ENCODE data around the gene PARVB.

GRCh38 chr22:42887272-42887910 is 30.3 kb upstream of the ARFGAP3 start:
- RRBS, result no CpG with 5 or more reads among the region's 12 CpGs

GRCh38 chr22:42911748-42912177 is 54.7 kb upstream of the ARFGAP3 start:
- RRBS, result no CpG with 5 or more reads among the region's 5 CpGs

- RRBS, result no CpG with 5 or more reads among the region's 18 CpGs
Measured at GRCh38 chr22:43159670-43160394, 8.5 kb downstream of the TSPO start.

DNA sequence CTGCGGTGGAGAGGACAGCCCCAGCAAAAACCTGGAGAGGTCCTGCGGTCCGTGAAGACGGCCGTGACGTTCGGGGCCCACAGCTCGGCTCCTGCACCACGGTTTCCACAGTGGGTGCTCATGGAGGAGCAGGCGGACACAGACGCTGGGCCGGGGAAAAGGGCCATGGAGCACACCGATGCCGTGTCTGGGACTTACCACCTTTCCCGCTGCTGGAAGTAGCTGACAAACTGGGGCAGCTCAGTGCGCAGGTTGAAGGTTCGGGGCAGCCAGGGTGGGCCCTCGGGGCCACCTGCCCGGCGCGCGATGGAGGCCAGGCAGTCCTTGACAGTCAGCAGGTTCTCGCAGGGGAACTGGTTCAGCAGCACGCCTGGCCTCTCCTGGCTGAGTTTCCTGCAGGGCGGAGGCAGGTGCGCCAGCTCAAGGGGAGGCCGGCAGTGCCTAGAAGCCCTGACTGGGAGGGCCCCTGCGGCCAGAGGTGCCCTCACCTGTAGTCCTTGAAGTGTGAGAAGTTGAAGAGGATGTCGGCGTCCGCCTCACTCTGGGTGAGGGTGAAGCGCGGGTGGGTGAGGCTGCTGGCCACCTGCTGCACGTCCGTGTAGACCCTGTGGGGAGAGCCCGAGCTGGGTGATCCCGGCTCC is 12.8 kb downstream of the TTLL12 start:
- RRBS, result 100% methylated on average over 1 of the region's 37 CpGs

DNA sequence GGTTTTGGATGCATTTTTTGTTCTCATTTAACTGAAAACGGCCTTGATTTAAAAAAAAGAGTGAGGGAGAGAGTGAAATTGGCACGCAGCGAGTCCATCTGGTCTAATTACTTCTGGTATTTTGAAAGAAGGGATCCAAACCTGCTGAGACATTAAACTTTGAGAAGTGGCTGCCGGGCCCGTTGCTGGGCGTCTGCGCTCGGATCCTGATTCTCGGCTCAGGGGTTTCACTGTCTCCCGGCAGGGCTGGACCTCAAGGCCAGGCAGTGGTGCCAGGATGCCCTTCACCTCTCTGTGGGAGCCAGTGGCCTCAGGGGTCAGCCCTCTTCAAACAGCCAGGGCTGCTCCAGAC is 70.3 kb downstream of the MPPED1 start:
- RRBS, result 92% methylated on average over 7 of the region's 10 CpGs

DNA sequence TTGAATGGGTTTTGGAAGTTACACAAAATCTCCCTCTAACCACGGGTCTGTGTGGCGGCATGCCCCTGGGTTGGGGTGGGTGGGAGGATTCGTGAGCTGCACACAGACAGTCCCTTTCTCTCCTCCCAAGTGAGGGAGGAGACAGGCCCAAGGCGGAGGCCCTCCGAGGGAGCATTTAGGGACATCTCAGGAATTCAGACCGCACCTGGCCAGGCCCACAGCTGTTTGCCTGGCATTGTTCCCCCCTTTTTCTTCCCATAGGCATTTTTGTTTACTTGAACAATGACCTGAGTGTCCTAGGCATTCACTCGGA is 94.1 kb downstream of the MPPED1 start:
- RRBS, result no CpG with 5 or more reads among the region's 7 CpGs

DNA sequence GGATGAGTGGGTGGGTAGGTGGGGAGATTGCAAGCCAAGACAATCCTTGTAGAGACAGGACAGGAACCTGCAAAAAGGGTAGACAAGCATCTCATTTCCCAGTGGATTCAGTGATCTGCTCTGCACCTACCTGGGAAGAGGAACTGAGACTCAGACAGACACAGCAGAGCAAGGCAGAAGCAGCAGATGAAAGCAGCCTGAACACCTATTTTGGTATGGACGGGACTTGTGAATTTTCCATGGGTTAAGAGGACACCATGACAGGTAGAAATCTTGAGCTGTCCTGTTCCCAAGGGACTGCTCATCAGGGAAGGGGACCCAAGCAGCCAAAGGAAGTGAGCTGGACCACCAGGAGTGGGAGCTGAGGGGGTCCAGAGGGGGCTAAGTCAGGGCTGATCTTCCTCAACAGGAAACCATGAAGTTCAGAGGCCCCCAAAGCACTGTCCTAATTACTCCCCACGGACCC is 67.8 kb downstream of the EFCAB6 start:
- RRBS, result no CpG with 5 or more reads among the region's 2 CpGs

DNA sequence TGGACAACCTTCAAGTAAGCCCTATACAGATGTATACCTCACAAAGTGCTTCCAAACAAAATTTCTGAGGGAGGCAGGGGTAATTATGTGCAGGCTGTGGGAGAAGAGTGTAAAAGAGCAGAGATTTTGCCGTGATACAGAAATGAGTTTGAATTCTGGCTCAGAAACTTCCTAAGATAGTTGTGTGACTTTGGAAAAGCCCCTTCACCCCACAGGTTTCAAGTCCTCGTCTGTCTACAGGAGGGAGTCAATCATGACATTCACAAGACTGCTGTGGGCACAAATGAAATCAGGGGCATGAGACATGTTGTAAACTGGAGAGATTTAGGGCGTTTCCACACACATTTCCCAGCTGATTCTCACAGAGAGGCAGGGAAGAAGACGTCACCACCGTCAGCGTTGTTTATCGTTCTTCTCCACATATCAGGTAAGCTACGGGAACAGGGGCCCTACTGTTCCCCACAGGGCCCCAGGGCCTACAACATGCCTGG is 554 bp downstream of the EFCAB6 start:
- RRBS, result no CpG with 5 or more reads among the region's 8 CpGs

DNA sequence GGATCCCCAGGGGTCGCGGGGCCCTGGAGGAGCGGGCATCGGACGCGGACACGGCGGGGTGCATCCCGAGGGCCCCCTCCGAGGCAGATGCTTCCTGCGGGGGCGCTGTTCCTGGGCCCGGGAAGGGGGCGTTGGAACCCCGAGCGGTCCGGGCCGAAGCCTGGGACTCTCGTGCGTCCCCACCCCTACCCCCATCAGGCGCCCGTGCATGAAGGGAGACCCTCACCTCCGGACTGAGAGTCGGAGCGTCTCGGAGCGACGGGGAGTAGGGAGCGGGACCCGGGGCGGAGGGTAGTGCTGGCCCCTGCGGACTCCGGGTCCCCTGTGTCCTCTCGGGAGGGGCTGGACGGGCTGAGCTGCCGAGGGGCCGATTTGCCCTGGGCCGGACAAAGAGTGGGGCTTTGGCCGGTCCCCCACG is 568 bp downstream of the PNPLA3 start:
- RRBS, result 76% methylated on average over 20 of the region's 40 CpGs

- RRBS, result 1% methylated on average over 59 of the region's 130 CpGs
Measured at GRCh38 chr22:44023831-44024947, at the start of gene PARVB. Gene PARVB, plus strand, starts transcription at chr22:44024302.

DNA sequence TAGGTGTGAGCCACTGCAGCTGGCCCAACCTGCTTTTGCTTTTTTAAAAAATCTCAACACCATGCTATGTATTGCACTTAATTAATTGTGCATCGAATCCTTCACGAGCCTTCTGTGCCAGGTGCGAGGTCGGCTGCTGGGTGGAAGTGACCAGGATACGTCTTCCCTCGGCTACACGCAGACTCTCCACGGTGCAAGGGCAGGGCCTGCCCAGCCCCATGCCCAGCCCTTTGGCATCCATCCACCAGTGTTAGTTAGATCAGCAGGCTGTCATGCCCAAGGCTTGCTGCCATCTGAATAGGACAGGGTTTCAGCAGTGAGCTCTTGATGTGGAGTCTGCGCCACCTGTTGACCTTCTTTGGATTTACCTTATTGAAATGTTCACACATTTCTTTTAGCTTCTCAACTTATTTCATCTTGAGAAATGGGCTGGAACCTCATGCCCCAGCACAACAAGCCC is 61.5 kb downstream of the PARVB start:
- RRBS, result no CpG with 5 or more reads among the region's 9 CpGs

DNA sequence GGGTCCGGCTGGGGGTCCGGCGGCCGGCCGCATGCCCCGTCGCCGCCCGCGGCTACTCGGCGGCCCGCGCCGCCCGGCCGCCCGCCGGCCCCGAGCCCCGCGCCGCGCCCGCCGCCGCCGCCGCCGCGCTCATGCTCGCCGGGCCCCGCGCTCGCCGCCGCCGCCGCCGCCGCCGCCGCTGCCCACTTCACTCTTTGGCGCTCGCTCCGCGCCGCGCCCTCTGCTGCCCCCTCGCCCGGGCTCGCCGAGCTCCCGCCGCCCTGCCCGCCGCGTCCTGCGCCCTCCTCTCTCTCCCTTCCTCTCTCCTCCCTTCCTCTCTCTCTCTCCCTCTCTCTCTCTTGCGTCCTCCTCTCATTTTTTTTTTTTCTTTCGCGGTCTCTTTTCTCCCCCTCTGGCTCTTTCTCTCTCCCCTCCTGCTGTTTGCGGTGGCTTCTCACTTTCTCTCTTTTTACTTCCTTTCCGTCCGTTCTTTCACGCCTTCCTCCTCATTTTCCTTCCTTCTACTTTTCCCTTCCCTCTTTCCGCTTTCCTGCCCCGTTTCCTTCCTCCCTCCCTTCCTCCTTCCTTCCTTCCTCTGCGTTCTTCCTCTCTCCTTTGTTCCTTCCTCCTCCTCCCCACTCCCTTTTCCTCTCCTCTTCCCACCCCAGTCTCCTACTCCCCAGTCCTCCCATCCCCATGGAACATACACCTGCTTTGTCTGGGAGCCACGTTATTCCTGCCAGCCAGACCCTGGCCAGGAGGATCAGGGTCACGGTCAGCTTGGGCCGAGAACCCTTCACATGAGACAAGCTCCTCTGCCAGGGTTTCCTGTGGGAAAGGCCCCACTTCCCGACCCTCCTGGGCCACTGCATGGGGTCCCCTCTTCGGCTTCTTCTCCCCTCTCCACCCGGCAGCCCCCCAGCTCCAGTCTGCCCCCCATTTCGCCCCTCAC is 19.3 kb upstream of the SHISAL1 start:
- RRBS, result no CpG with 5 or more reads among the region's 77 CpGs

DNA sequence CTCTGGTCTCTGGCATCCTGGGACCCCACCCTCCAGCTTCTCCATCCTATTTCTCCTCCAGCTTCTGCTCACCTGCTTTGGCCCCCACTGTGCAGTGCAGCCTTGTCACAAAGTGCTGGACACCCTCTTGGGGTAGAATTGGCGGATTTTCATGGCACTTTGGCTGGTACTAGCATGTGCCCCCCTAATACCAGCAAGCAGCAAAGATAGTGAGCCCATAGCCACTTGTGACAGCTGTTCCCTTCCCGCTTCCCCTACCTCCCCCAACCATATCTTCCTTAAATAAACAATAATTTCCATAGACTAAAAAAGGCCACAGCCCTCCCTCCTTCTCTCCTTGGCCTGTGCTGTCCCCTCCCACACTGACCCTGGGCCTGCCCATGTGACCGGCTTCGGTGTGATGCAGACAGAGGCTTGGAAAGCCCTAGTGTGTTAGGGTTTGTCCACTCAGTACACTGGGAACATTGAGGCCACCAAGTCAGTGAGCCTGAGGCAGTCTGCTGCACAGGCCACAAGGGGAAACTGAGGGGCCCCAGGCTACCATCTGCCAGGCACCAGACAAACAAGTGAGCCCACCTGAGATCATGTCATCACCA is 54.0 kb upstream of the SHISAL1 start:
- RRBS, result no CpG with 5 or more reads among the region's 4 CpGs

GRCh38 chr22:44493099-44493742 is 4.8 kb downstream of the RTL6 start:
- RRBS, result no CpG with 5 or more reads among the region's 6 CpGs

GRCh38 chr22:44493743-44494381 is 4.2 kb downstream of the RTL6 start:
- RRBS, result no CpG with 5 or more reads among the region's 6 CpGs

- RRBS, result no CpG with 5 or more reads among the region's 23 CpGs
Measured at GRCh38 chr22:44603640-44604398, 98.2 kb upstream of the PRR5 start.

DNA sequence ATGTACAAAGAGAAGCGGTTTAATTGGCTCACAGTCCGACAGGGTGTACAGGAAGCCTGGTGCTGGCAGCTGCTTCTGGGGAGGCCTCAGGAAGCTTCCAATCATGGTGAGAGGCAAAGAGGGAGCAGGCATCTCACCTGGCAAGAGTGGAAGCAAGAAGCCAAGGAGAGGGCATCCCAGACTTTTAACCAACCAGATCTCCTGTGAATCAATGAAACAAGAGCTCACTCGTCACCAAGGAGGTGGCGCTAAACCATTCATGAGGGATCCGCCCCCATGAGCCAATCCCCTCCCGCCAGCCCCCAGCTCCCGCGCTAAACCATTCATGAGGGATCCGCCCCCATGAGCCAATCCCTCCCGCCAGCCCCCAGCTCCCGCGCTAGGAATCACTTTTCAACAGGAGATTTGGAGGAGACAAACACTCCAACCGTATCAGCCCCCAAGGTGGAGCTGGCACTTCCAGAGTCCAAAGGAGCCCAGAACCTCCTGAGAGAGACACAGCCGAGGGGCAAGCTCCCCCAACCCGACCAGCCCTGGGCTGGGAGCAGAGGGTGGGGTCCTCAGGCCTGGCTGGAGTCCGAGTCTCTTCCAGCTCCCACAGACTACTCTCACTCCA is 41.0 kb upstream of the PRR5 start:
- RRBS, result no CpG with 5 or more reads among the region's 16 CpGs

DNA sequence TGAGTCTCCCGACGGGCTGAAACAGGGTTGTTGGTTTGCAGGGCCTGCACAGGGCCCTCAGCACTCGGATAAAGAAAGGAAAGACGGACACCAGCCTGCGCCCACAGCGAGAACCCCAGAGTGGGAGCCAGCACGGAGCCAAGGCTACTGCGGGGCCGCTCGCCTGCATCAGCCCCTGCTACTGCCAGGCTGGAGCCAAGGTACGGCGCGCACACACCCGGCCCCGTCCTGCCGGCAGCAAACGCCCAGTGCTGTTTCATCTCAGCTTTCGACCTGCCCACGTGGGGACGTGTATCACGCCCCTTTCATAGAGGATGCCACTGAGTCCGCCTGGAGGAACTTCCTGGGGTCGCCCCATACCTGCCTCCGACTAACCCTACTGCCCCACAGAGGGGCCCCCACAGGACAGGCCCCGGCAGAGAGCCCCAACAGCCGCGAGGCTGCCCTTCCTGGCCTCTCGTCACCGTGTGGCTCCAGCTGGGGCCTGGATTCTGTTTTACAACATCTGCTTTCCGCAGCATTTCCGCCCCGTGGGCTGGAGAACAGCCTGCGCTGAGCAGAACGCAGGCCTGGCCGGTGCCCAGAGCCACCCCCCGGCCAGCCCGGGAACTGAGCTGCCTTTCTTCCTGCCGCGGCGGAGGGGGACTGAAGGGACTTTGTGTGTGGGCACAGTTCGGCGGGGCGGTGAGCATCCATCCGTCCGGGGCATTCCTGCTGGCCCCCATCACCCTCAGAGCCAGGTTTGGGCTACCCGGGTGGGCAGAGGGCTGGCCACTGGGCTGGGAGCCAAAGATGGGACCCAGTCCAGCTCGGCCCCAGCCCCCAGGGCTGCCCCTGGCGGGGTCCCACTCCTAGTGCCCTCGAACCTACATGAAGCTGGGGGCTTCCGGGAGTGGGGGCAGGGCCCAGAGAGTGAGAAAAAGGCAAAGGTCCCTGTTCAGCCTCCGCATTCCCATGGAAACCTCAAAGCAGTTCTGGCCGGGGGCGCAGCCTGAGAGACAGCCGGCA is 22.8 kb upstream of the ARHGAP8 start:
- RRBS, result 95% methylated on average over 11 of the region's 54 CpGs

DNA sequence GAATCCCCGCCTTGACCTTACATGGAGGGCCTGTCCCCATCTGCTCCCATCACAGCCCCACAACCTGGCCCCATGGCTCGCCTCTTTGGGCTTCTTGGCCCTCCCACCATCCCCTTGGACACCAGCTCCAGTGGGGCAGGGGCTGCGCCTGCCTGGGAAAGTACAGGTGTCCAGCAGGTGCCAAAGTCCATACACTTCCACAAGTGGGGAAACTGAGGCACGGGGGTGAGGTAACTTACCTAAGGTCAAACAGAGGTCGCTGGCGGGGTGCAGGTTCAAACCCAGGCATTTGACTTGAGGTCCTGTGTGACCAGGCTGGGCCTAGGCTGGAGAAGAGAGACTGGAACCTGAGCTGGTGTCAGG is 16.1 kb upstream of the ARHGAP8 start:
- RRBS, result no CpG with 5 or more reads among the region's 6 CpGs

GRCh38 chr22:44838692-44839273 is 86.4 kb downstream of the ARHGAP8 start:
- RRBS, result 82% methylated on average over 3 of the region's 10 CpGs

Measured in CMK (cell line).